Adrenal gland (tissue), 7 donors: ENCODE measurements around a stretch of chr1.

DNA sequence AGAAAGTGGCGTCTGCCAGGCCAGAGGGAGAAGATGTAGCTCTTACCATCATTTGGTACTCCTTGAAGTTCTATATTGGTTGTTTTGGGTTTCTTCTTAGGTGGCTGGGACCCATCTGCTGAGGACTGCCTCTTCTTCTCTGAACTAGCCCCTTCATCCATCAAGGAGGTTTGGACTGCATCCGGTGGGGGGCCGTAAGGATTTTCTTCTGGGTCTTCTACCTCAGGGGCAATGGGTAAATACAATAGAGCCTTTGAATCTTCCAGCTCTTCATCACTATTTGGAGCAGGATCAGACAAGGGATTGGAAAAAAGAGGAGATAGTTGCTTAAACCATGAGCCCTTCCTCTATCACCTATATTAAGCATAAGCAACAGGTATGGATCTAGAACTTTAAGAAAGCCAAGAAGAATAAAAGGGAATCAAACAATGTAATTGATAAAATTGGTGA is 12.4 kb upstream of the TMEM81 start:
- PRO-cap, 3 experiments = no peak in any of the 3 experiments
- RAMPAGE, long total RNA, 4 experiments = no peak in any of the 4 experiments
- RRBS = no CpG with 5 or more reads among the region's 3 CpGs

- PRO-cap, 3 experiments = peak in 3 of 3 experiments; most common plus-strand start chr1:205122360 (in 2)
- RAMPAGE, long total RNA, 4 experiments = no peak in any of the 4 experiments
- RRBS = 1% methylated on average over 7 of the region's 26 CpGs
Measured at GRCh38 chr1:205122165-205122837, 523 bp upstream of the RBBP5 start.

DNA sequence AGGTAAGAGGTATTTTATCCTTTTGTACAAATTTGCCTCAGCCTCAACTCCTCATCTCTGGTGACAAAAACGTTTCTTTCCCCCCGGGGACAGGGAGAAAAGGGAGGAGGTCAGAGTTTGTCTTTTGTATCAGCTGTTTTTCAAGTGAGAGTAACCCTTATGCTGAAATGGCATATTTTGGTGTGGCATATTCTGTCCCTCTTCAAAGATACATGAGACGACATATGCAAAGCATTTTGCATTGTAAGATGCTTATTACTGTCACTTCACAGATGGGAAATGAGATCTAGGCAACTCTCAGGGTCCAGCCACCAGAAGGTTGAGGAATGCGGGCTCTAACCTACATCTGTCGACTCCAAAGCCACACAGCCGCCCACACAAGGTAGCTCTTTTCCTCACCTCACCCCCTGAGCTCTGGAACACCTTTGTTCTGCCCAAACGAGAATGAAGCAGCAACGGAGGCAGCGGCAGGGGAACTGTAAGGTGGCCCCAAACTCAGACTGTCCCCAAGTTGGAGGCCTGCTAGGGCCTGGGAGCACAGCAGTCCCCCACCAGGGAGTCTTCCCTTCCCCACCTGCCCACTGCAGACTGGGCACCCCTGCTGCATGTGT is 37.9 kb downstream of the NUAK2 start:
- PRO-cap, 3 experiments = no peak in any of the 3 experiments
- RAMPAGE, long total RNA, 4 experiments = no peak in any of the 4 experiments
- RRBS = no CpG with 5 or more reads among the region's 9 CpGs

- PRO-cap, 3 experiments = no peak in any of the 3 experiments
- RAMPAGE, long total RNA, 4 experiments = no peak in any of the 4 experiments
- RRBS = no CpG with 5 or more reads among the region's 5 CpGs
Measured at GRCh38 chr1:205313269-205313507, 8.4 kb downstream of the NUAK2 start.

DNA sequence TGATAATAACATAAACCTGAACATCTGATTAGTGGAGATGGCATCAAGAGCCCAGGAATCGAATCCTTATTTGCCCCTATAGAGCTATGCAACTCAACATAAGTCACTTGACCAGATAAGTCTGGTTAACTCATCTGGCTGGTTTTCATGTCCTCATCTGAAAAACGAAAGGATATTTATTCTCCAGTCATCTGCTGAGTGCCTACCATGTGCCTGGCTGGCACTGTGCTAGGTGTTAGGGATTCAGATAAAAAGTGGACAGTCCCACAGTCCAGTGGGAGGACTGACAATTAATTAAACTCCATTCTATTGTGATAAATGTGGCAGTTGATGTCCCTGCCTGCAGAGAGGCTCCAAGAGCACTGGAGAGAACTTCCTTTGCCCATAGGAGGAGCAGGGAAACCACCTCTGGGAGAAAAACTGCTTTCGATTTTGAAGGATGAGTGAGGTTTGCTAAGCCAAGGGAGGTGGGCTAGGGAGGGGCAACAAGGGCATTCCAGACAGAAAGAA is 5.4 kb downstream of the NUAK2 start:
- PRO-cap, 3 experiments = no peak in any of the 3 experiments
- RAMPAGE, long total RNA, 4 experiments = no peak in any of the 4 experiments
- RRBS = no CpG with 5 or more reads among the region's 3 CpGs

DNA sequence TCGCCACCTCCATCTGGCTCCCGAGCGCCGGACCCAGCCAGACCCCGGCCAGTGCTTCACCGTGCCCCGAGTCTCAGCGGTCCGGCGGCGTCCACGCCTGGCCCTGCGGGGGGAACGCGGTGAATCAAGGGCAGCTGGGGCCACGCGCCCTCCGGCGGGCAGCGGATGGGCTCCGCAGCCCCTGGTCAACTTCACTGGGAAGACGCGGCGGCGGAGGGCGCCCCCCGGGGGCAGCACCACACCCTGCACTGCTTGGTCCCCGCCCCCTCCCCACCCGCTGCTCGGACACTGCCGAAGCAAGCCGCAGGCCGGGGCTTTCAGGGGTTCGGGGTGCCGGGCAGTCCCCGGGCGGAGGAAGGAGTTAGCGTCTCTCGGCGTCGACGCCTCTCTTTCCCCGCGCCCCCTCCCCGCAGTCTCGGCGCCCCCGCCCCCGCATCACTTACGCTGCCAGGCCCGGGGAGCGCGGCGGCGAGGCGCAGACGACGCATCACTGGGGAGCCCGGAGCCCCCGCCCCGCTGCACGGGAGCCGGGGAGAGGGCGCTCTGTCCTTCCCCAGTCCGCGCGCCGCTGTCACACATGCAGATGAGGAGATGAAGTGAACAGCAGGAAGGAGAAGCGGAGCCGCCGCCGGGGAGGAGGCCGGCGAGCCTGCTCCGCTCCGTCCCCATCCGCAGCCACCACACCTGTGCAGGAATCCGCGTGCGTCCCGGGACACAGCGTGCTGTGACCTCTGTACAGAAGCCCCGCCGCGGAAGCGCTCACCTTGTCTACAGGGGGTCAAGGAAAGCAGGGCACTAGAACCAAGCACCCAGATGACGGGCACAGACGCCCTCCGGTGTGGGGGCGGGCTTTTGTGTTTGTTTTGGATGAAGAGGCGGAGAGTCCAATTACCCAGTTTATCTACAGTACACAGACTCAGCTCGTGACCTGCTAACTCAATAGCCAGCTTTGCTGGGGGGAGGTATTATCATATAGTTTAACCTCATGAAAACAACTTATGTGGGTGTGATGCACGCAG is 12.7 kb downstream of the KLHDC8A start:
- PRO-cap, 3 experiments = peak in 2 of 3 experiments; most common plus-strand start position 578 of the sequence (in 1); most common minus-strand start position 585 of the sequence (in 1)
- RAMPAGE, long total RNA, 4 experiments = no peak in any of the 4 experiments
- RRBS = 7% methylated on average over 65 of the region's 93 CpGs

- PRO-cap, 3 experiments = peak in 1 of 3 experiments; most common plus-strand start chr1:205366409 (in 1); most common minus-strand start chr1:205366307 (in 1)
- RAMPAGE, long total RNA, 4 experiments = no peak in any of the 4 experiments
- RRBS = 8% methylated on average over 3 of the region's 13 CpGs
Measured at GRCh38 chr1:205365793-205366654, 9.3 kb upstream of the KLHDC8A start.

- PRO-cap, 3 experiments = no peak in any of the 3 experiments
- RAMPAGE, long total RNA, 4 experiments = no peak in any of the 4 experiments
- RRBS = no CpG with 5 or more reads among the region's 4 CpGs
Measured at GRCh38 chr1:205474003-205474241, 18.1 kb upstream of the BLACAT1 start.

DNA sequence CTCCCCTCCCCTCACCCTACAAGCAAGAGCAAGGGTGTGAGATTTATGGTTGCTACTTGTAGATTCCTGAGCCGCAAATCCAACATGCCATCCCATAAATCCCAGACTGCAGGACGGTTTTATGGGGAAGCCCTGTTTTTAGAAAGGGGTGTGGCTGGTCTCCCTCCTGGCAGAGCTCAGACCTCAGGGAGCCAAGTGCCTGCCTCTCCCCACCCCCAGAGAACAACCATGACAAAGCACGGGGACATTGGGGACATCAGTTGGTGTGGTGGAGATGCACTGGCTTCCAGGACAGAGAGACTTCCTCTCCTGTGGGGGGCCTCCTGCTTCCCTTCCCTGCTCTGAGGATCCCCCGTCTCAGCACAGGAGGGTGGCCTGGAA is 15.3 kb downstream of the CDK18 start:
- PRO-cap, 3 experiments = peak in 1 of 3 experiments; most common plus-strand start position 259 of the sequence (in 1)
- RAMPAGE, long total RNA, 4 experiments = no peak in any of the 4 experiments
- RRBS = no CpG with 5 or more reads among the region's 4 CpGs

DNA sequence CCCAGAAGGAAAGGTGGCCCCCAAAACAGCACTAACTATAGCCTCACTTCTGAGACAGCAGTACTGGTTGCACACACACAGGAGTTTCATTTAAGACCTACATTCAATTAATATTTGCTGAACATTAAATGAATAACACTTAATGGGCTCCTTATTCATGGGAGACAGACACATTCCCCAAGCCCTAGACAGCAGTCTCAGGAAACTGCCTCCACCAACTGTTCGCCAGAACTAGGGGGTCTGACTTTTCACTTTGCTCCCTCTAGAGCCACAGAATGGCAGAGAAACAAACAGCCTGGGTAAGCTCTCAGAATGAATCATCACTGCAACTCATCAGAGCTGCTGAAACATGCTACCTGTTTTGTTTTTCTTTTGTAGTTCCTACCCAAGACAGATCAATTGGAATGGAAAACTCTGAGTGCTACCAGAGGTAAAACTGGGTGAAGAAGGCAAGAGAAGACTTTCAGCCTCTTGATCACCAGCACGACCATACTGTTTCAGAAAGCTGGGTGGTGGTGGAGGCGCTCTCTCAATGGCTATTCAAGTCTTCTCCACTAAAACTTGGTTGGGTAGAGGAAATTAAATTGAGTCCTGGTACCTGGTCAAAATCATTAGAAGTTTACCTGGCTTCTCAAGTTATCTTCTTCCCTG is 31.3 kb downstream of the MFSD4A start:
- PRO-cap, 3 experiments = no peak in any of the 3 experiments
- RAMPAGE, long total RNA, 4 experiments = no peak in any of the 4 experiments
- RRBS = no CpG with 5 or more reads among the region's 3 CpGs

DNA sequence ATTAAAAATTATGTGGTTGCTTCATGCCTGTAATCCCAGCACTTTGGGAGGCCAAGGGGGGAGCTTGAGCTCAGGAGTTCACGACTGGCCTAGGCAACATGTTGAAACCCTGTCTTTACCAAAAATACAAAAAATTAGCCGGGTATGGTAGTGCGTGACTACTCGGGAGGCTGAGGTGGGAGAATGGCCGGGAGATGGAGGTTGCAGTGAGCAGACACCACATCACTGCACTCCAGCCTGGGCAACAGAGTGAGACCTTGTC is 2.1 kb downstream of the ELK4 start:
- PRO-cap, 3 experiments = no peak in any of the 3 experiments
- RAMPAGE, long total RNA, 4 experiments = no peak in any of the 4 experiments
- RRBS = 52% methylated on average over 3 of the region's 5 CpGs

DNA sequence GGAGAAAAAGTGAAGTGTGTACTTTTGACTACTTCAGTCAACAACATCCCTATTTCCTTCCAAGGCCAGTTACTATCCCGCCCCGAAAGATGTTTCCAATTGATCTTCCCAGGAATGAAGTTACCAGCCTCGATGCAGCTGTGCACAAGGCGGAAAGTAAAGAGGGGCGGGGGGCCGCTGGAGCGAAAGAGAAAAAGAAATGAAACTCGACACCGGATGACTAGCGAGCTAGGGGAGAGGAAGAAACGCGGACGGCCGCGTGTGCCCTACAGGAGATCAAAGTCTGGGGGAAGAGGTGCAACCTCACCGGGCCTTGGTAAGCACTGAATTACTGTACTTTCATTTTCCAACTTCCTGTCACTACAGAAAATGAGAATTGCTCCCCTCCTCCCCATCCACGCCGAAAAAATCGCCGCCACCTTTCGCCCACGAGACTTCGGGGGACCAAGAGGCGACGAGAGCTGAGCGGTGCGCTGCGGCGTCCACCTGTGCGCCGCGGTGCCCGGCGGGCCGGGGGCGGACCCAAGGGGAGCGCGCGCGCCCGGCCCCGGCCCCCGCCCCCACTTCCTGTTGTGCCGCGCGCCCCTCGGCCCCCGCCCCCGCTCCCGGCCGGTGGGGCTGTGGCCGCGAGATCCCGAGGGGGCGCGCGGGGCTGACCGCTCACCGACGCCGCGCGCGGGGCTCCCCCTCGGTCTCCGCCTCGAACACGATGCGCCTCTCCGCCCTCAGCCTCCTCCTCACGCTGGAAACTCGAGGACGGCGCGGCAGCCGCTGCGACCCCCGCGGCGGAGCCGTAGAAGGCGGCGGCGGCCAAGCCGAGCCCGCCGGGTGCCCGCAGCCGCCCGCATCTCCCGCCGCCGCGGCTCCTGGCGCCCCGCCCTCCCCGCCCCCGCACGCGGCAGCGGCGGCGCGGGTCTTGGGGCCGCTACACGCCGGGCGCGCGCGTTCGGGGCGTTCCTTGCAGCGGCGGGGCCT is 556 bp downstream of the ELK4 start:
- PRO-cap, 3 experiments = peak in 3 of 3 experiments; most common plus-strand start position 621 of the sequence (in 3); most common minus-strand start position 285 of the sequence (in 3)
- RAMPAGE, long total RNA, 4 experiments = no peak in any of the 4 experiments
- RRBS = under 1% methylated on average over 27 of the region's 115 CpGs

DNA sequence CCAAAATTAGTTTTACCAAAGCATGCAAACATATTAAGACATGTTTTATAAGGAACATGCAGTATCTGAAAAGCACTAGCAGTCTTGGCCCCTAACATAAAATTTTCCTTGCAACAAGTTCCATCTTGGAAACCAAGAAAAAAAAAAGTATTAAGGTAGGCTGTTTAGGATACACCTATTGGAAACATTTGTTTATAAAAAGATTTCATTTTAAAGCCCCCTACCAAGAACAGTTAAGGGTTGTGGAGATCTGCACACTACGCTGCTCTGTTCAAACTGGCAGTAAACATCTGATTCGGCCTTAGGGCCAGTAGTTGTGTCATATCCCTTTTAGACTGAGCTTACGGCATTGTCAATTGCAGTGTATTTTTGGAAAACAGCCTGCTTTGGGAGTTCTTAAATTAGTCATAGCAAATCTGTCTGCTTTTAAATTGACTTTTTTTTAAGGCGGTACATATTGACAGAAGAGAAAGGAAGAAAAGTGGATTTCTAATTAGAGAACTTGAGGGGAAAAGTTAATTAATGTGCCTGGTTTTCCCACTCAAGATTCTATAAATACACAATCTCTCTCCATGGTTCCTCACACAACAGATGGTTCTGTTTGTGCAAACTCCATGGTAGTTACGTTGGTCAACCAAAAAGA is 1.6 kb upstream of the ELK4 start:
- PRO-cap, 3 experiments = peak in 1 of 3 experiments; most common minus-strand start position 278 of the sequence (in 1)
- RAMPAGE, long total RNA, 4 experiments = no peak in any of the 4 experiments
- RRBS = no CpG with 5 or more reads among the region's 5 CpGs

DNA sequence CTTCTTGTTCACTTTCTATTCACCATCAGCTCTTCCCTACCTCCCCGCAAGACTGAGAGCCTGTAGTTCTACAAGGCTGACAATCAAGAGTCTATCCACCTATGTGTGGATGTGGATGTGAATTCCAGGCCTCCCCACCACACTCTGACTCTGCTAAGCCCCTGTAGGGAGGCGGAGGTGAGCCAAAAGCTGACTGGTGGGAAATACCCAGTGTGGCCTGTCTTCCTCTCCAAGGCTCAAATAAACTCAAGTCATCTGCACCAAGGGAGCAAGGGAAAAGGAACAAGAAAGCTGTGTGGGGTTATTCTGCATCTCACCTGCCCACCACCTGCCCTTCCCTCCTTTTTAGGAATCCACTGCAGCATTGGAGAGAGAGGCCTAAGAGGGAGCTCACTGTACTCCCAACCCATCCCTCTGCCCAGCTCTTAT is 23.2 kb upstream of the SLC45A3 start:
- PRO-cap, 3 experiments = no peak in any of the 3 experiments
- RAMPAGE, long total RNA, 4 experiments = no peak in any of the 4 experiments
- RRBS = no CpG with 5 or more reads among the region's 2 CpGs

- PRO-cap, 3 experiments = no peak in any of the 3 experiments
- RAMPAGE, long total RNA, 4 experiments = no peak in any of the 4 experiments
- RRBS = no CpG with 5 or more reads among the region's 5 CpGs
Measured at GRCh38 chr1:205713164-205714191, 33.2 kb upstream of the SLC45A3 start.

DNA sequence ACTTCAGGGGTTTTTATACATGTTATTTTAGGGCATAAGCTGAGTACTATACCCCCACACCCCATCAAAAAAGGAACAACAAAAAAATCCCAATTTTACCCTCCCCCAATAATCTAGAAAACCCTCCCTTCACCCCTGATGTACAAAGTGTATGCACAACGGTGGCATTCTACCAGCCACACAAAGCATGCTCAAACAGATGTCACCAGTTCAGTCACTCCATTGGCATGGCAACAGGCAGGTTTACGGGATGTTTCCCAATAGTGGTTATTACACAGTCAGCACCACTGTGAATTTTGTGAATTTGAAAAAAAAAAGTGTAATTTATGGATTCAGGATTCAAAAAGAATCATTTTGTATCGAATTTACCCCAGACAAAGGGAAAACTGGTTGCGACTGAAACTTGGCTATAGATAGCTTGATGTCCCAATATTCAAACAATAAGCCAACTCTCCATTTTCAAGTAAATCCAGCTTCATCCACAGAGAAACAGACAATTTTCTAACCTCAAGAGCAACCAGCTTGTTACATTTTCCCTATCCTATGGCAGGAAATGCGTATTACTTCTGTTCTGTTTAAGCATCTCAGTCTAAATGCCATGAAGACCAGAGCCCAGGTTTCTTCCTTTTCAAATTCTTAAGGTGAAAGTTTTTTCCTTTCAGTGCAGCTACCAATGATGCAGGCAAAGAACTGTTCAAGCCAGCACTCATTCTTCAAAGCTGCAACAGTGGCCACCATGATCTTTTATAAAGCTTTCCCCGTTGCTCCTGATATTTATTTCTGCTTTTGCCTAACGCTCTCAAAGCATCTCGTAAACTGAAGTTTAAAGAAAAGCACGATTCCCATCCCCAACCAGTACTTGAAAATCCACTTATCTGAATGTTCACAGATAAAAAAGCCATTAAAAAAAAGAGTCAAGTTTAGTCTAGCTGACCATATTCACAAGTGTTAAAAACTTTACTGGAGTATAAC is 34.2 kb upstream of the SLC45A3 start:
- PRO-cap, 3 experiments = no peak in any of the 3 experiments
- RAMPAGE, long total RNA, 4 experiments = no peak in any of the 4 experiments
- RRBS = no CpG with 5 or more reads among the region's 9 CpGs

GRCh38 chr1:205743600-205744446 is 6.2 kb downstream of the NUCKS1 start:
- PRO-cap, 3 experiments = no peak in any of the 3 experiments
- RAMPAGE, long total RNA, 4 experiments = no peak in any of the 4 experiments
- RRBS = no CpG with 5 or more reads among the region's 7 CpGs

DNA sequence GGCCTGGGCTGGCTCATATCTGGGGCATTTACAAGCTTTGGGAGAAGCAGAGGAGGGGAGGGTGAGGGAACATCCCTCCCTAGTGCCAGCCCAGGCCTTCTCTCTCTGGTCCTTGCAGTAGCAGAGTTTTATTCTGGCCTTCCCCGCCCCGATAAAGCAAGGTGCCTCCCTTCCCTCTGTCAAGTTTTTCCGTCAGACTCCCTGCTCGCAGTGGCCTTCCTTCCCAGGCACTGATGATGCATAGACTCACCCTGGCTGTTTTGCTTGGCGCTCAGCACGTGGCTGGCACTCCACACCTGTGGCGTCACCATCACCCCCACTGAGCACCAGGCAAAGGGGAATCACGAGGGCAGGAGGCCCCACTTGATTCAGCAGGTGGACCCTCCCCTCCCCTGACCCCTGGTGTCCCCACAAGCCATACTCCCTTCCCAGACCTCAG is 7.4 kb downstream of the SLC26A9 start:
- PRO-cap, 3 experiments = no peak in any of the 3 experiments
- RAMPAGE, long total RNA, 4 experiments = no peak in any of the 4 experiments
- RRBS = no CpG with 5 or more reads among the region's 8 CpGs

DNA sequence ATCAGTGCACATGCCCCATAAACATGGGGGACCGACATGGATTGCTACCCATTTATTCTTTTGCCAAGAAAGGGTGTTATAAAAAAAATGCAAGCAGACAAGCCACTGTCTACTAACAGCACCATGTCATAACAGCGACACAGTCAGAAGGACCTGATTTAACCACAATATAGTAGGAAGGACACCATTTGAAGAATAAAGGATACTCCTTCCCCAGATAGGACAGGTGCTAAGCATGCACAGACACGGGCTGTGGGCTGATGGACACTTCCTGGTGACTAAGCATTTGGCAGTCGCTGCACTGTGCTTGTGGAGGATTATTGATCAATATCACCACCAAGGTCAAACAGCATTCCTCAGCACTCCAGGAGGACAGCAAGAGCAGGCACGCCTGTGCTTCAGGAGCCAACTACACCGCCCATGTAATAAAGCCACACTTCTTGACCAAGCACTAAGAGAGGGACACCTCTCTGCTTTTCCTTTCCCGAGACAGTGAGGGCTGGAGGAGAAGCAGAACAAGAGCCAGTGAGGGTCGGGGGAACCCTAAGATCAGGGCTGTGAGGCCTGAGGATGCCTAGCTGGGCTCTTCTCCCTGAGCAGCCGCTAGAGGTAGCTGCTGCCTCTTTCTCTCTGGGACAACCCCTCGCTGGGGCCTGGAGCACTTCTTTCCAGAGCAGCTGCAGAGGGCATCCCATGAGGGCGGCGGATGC is 19.3 kb downstream of the RAB7B start:
- PRO-cap, 3 experiments = peak in 1 of 3 experiments; most common plus-strand start position 359 of the sequence (in 1)
- RAMPAGE, long total RNA, 4 experiments = no peak in any of the 4 experiments
- RRBS = no CpG with 5 or more reads among the region's 12 CpGs

GRCh38 chr1:206048438-206049135 is 4.4 kb upstream of the RHEX start:
- PRO-cap, 3 experiments = no peak in any of the 3 experiments
- RAMPAGE, long total RNA, 4 experiments = no peak in any of the 4 experiments
- RRBS = no CpG with 5 or more reads among the region's 10 CpGs